Zone of skin (tissue), 1 donor: ENCODE results near the genes DDX54, TPCN1, LHX5 and RBM19.

GRCh38 chr12:113158633-113159377 is 9.3 kb downstream of the CFAP73 start:
- RRBS, result 89% methylated on average over 7 of the region's 28 CpGs

- RRBS, result under 1% methylated on average over 43 of the region's 74 CpGs
These were observed at the start of gene DDX54 for GRCh38 chr12:113185196-113185881. DDX54 (minus strand) TSS chr12:113185478.

DNA sequence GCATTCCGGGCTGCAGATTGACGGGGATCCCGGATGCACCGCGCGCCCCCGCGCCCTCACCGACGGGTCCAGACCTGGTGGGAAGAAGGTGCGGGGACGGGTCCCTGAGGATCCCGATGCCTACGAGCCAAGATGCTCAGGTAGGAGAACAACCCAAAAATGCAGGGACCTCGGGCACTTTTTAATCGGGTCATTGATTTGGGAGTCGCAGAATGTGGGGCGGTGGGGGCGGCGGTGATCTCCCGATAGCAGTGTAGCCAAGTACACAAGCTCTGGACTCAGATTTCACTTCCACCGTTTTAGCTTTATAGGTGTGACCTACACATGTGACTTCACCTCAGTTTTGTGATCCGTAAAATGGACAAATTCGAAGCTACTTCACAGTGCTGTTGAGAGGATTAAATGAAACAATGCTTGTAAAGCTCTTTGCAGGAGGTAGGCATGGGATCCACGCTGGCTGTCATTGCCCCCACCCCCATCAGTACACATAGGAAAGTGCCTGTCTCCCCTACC is 417 bp downstream of the RITA1 start:
- RRBS, result no CpG with 5 or more reads among the region's 25 CpGs

GRCh38 chr12:113221209-113221764 is at the start of gene TPCN1:
TPCN1 (plus strand) TSS chr12:113221464.
- RRBS, result no CpG with 5 or more reads among the region's 55 CpGs

DNA sequence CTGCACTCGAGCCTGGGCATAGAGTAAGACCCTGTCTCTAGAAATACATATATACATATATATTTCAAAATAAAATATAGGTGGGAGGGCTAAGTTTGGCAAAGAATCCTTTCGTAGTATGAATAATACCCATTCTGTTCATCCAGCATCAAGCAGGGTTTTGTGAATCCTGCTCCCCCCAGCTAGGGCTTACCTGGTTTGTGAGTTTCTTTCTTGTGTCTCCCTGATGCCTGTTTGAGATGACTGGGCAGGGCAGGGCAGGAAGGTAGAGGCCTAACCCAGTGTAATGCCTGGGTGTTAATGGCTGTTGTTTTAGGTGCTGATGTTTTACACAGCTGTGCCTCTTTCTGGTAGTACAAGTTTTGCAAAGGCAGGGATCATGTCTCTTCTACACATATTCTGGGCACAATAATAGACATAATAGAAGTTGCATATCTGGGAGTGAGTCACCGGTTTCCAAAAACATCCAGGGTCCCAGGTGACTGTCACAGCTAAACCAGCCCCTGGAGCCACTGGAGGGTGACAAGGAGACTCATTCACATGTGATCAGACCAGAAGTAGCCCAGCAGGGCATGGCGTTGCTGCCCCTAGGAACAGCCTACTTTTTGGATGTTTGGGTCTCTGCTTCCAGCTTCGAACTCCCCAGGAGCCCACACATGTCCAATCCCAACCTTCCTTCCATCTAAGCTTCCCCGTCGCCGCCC is 18.0 kb downstream of the TPCN1 start:
- RRBS, result no CpG with 5 or more reads among the region's 8 CpGs

DNA sequence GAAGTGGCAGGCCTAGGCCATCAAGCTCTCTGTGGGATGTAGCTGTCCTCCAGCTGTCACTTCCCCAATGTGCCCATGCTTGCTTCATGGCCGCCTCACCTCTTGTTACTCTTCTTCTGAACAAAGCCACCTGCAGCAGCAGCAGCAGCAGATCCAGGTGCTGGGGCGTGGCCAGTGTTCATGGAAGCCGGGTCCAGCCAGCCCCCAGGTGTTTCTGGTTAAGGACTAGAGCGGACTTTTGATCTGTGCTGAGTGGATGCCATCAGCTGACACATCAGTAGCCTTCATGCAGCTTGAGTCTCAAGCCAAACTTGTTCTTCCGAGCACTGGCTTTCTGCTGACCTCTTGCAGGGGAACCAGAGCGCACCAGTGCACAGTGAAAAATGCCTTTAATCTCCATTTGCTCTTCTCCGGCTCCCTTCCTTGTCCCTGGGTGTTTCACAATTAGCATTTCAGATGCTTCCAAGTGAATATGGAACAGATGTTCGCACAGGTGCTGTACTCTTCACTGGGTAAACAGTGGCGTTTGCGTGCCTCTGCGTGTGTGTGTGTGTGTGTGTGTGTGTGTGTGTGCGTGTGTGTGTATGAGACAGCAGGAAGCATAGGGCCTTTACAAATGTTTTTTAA is 20.1 kb downstream of the TPCN1 start:
- RRBS, result no CpG with 5 or more reads among the region's 12 CpGs

DNA sequence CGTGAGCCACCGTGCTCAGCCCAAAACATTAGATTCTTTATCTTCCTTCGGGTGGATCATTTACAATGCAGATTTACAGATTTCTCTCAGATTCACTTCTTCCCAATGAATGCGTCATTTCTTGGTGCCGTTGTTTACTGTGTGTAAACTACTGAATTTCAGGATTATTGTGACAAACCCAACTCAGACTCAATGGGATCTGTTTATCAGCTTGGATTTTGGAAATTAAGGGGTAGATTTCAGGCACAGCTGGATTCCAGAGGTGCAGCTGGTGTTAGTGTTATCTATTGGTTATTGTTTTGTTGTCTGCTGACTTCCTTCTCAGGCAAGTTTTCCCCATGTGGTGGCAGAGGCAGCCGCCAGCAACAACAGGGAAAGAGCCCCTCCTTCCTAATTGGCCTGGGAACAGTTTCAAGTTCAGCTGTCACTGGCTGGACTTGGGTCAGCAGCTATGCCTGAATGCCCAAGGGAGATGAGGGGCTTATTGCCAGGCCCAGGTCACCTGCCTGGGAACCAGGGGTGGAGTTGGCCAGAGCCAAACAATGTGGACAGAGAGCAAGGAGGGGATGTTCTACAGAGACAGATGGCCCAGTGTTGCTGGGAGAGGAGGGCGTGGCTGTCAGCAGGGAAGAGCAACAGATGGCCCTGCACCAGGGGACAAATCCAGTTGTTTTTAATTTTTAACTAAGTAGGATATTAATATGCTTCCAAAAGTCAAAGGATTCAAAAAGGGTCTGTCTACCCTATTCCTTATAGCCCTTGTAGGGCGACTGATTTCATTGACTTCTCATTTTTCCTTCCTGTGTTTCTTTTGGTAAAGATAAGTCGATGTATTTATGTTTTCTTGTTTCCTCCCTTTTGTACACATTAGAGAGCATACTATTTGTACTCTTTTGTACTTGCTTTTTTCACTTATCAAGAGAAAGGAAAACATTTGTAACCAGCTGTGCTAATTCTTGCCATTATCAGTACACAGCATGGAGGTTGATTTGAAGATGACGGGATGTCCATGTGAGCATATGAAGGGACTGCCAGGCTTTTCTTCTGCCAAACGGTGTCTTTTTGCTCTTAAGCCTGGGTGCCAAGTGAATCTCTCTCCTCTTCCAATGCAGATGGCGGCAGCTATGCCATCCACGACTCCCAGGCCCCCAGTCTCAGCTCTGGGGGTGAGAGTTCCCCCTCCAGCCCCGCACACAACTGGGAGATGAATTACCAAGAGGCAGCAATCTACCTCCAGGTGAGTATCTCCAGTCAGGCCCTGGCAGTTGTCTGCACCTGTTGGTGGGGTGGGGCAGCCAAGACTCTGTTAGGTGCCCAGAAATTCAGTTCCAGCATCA is 38.5 kb downstream of the TPCN1 start:
- RRBS, result no CpG with 5 or more reads among the region's 14 CpGs

DNA sequence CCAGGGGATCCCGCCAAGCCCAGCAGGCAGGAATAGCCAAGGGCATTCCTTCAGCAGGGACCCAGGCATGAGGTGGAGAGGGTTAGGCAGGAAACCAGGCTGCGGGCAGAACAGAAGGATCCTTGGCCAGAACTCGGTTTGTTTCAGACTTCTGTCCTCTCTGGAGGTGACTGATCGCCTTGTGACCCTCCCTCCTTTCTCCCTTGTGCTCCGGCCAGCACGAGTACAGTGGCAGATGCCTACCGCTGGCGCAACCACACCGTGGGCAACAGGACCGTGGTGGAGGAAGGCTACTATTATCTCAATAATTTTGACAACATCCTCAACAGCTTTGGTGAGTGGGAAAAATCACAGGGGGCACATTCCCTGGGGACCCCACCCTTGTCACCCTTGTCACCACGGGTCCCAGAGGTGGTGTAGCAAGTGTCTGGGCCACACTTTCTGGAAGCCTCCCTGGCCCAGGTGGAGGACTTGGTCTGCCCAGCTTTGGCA is 45.0 kb downstream of the SLC8B1 start:
- RRBS, result no CpG with 5 or more reads among the region's 11 CpGs

DNA sequence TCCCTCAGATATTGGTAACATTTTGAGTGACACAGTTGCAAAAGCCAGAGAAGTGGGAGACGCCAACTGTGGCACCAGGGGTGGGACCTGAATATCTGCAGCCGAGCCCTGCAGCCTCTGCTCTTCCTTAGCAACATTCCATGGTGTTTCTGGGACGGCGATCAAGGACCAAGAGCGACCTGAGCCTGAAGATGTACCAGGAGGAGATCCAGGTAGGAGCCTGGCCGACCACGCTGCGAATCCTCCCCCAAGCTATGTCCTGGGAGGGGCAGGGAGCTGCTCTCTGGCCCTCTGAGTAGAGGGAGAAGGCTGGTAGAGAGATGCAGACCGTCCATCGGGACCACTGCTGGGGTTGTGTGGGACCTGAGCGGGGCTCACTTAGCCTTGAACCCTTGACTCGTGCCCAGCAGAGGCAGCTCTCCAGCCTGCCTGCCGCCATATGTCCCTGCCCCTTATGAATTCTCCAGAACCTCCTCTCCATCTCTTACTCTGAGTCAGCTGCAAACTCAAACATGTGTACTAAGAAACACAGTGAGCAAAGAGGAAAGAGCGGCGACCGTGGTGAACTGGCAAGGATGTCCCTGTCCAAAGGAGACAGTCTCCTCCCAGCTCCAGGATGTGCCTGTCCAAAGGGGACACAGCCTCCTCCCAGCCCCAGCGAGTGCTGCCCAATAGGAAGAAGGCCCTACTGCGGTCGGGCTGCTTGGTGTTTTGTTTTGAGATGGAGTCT is 41.6 kb downstream of the SLC8B1 start:
- RRBS, result no CpG with 5 or more reads among the region's 19 CpGs

- RRBS, result no CpG with 5 or more reads among the region's 3 CpGs
These were observed 12.9 kb downstream of the SDS start for GRCh38 chr12:113390682-113391293.

DNA sequence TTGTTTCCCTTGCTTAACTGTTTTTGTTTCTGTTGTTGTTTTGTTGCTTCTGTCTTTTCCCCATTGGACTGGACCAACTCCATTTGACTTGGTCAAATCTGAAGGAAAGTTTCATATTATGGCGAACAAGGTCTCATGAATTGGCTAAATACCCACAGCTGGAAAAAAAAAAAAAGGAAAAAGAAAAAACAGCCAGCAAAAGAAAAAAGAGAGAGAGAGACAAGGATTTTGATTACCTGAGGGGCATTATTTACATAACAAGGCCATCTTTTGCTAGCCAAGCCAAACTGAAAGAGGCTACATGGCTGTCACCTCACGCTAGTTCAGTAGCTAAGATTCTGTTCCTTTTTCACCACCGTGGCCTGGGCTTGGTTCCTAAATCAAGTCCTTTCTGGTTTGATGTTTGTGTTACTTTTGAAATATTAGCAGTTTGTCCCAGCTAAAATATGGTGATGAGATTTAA is 1.9 kb upstream of the SDS start:
- RRBS, result no CpG with 5 or more reads among the region's 3 CpGs

DNA sequence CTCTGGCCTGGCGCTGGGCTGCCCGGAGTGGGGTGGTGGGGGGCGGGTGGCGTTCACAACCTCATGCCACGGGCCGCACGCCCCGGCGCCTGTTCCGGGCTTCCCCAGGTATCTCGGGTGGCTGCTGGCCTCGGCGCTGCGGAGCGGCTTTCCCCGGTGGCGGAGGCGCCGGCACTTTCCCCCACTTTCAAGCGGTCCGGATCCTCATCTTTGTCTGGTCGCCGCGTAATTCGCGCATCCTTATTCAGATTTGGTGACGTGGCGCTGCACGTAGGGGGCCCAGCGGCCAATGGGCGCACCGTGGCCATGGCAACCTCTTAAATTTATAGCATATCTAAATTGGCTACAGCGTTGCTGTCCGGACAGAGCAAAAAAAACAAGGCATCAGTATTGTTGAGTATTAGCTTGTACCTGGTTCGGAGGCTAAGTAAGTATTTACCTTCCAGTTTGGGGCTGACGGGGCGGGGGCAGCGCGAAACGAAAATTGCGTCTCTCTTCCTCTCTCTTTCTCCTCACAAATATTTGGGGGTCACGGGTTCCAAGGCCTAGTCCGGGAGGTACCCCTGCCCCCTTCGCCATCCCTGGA is at the start of gene LHX5:
LHX5 (minus strand) TSS at position 216 of the 586 bp plus-strand sequence.
- RRBS, result 4% methylated on average over 15 of the region's 44 CpGs

- RRBS, result 1% methylated on average over 2 of the region's 39 CpGs
These were observed at the start of gene RBM19 for GRCh38 chr12:113966192-113966805. RBM19 (minus strand) TSS chr12:113966325.

DNA sequence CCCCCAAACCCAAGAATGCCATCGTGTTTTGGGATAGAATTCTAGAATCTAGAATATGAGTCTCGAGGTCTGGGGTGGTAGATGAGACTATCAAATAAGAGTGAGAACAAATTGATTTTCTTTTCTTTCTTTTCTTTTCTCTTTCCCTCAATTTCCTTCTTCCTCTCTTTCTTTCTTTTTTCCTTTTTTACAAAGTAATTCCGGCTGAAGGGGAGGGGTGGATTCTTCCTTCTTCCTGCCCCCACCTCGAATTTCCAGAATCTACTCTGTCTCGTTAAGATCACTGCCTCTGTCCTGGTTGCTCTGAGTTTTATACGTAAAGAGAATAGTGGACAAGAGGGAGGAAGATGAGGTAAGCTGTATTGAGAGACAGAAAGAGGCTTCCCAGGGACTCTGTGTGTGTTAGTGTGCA is 70.8 kb downstream of the TBX5 start:
- RRBS, result no CpG with 5 or more reads among the region's 6 CpGs

DNA sequence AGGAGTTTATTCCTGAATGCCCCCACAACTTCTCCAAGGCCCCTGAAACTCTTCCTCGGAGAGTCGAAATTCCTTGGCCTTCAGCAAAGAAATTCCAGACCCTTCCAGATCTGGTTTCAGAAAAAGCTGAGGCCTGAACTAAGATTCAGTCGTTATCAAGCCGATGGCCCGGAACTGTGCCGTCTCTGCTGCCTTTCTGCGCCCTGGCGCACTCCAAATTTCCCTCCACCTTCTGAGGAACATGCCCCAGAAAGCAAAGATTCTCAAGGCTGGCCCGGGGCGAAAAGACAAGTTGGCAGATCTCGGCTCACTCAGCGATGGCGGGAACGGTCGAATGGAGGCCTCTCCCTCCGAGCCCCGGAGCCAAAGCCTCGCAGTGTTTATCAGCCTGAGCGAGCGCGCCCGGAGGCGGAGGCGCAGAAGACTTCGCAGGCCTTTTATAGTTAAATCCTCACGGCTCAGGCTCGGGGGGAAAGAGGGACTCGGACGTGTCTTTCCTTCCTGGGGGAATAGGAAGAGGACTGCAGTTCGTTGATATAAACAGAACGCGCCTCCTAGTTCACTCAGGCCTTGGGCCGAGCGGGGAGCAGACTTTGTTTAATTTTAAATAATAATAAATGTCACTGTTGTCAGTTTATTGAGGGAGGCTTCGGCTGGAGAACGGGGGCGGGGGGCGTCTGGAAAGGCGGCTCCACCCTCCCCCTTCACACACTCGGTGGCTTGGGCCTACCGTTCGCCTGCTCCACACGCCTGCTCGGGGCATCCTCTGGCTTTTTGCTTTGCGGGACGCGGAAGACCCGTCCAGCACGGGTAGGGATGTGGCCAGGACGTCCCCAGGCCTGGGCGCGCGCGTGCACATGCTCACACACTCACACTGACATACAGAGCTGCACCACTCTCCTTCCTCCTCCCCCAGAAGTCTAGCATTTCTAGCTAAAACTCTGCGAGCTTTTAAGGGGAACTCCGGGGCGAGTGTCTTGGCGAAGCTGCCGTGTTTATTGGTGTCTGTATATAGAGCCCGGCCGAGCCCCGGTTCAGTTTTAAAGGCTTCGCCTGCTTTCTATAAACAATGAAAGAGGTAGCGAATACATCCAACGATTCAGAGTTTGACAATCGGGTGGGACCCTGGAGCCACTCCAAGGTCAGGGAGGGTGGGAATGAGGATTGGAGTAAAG is 5.3 kb downstream of the TBX5 start:
- RRBS, result 25% methylated on average over 20 of the region's 66 CpGs

DNA sequence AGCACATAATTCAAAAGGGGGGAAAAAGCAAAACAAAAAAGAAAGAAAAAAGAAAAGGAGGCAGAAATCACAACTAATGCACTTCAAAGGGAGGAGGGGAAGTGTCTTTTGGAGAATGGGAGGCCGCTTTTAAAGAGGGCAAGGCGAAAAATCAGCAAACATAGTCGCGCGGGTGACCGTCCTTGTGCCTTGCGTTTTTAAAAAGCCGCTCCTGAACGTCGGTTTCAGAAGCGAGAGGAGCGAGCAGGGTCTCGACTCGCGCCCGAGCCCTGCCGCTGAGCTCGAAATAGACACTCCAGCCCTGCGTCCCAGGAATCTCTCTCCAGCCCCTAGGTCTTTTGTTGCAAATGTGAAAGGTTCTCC is 708 bp downstream of the TBX3 start:
- RRBS, result no CpG with 5 or more reads among the region's 19 CpGs

DNA sequence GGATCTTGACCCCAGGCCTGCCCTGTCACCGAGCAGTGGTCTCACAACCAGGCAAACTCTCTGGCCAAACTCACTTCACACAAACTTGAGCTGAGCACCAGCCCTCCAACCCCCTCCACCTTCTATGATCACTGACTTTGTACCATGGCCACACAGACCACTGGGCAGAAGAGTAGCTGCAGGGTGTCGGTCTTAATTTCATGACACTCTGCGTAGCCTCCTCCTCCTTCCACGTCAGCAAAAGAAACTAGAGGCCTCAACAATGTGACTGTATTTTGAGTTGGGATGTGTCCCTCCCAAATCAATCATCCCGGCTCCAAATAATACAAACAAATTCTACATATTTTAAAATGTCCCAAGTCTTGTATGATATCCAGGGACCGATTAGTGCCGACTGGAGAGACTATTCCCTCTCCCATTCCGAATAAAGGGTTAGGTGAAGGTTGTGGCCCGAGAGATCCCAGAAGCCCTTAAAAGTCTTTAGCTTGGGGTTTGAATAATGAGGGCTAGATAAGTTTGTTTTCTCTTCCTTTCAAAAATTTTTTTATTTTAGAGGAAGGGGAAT is 7.4 kb upstream of the TBX3 start:
- RRBS, result no CpG with 5 or more reads among the region's 9 CpGs

GRCh38 chr12:114952833-114953438 is 269.0 kb upstream of the TBX3 start:
- RRBS, result no CpG with 5 or more reads among the region's 19 CpGs

GRCh38 chr12:115335708-115336135 is 651.7 kb upstream of the TBX3 start:
- RRBS, result no CpG with 5 or more reads among the region's 8 CpGs

- RRBS, result no CpG with 5 or more reads among the region's 9 CpGs
These were observed 714.4 kb upstream of the TBX3 start for GRCh38 chr12:115398120-115399070.